ENCODE results near the gene IGFBP5.

- PRO-cap, result bidirectional peak, plus-strand start at chr2:216695677, minus-strand start at chr2:216695533
- RRBS, result 5% methylated on average over 4 of the region's 28 CpGs
Observed at GRCh38 chr2:216695173-216696019, at the start of gene IGFBP5. IGFBP5 (minus strand) TSS chr2:216695549.

GRCh38 chr2:216829190-216829714 lies 30.6 kb downstream of the TNP1 start:
- PRO-cap, result no peak
- RRBS, result no CpG with 5 or more reads among the region's 6 CpGs

GRCh38 chr2:216850020-216850551 lies 9.8 kb downstream of the TNP1 start:
- PRO-cap, result no peak
- RRBS, result 67% methylated on average over 3 of the region's 12 CpGs

DNA sequence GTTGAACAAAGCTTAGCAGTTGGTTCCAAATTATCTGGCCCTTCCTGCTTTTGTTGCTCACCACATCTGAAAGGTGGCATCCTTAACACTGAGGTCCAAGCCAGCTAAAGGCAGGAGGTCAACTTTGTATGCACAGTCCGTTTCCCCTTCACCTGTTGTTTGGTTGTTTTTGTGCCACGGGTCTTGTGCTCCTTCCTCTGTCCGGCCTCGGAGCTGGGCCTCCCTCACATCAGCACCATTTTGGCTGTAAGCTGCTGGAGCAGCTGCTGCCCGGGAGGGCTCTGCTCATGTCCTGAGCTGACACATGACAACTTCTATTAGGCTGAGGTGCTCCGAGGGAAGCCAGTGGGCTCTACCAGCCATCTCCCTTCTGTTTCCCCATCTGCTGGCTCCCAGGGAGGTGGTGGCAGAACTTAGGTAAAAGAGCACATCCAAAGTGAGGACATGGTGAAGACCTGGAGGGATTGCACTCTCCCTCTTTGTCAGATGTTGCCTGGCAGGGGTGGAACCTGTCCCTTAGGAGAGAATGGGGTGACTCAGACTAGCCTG lies 49.6 kb upstream of the TNP1 start:
- PRO-cap, result no peak
- RRBS, result no CpG with 5 or more reads among the region's 6 CpGs

DNA sequence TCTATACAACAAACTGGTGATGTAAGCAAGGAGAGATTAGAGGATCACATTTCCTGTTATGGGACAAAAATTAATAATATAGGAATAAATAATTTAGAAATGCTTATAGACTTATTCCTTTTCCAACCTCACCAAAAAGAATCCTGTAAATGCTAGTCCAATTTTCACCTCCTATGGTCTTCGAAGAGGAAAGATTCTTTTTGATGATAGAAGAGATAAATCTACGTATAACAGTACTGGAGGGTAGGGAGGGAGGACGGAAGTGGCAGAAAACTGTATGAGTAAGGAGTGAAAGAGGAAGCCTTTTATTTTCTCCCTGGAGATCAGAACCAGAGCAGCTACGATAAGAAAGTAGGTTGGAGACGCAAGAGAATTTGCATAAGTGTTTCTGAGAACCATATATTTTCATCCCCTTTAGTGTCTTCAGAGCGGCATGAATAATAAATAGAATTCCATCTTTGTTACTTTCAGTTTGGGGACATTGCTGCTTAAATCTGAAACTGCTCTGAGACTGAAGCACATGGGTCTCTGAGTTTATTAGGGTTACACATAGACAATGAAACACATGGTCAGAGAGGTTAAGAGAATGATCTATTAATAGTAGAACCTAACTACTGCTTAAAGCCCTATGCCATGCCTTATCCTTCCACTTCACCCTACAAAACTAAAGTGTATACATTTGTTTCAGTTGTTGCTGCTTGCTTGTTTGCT lies 230.1 kb upstream of the TNP1 start:
- PRO-cap, result no peak
- RRBS, result no CpG with 5 or more reads among the region's 6 CpGs

DNA sequence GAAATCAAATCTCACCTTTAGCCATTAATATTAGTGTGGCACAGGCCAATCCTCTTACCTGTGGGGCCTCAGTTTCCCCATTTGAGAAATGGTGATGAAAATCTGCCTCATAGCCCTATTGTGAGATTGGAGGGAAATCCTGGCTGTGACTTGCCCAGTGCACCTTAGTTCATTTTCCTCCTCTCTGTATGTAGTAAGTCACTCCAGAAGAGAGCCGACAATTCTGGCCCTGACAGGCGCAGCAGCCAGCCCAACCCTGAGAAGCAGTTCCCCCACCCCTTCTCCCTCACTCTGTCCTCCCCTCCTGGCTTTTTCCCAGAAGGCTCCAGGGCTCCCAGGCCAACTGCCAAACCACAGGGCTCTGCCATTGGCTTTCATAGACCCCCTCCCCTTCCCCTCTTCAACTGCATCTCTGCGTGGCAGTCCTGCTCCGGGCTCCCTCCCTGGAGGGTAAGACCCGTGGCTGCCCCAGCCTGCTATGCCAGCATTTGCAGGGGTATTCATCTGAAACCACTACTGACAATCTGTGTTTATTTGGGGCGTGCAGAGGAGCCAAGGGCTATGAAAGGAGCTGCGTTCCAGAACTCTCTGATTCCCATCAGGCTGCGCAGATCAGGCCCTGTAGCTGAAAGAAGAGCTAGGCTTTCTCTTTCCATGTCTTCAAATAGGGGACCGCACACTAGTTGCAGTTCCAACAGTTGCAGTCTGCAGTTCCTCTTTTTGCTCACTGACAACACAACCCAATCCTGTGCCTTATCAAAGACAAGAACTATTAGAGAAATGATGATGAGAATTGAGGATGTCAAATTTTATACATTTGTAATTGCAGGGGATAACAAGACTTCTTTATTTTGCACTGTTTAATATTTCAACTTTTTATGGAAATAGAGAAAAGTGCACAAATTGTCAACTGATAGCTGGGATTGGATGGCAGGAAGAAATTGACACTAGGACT lies 388.6 kb upstream of the TNP1 start:
- PRO-cap, result bidirectional peak, plus-strand start at position 546 of the sequence, minus-strand start at position 293 of the sequence
- RRBS, result no CpG with 5 or more reads among the region's 9 CpGs

DNA sequence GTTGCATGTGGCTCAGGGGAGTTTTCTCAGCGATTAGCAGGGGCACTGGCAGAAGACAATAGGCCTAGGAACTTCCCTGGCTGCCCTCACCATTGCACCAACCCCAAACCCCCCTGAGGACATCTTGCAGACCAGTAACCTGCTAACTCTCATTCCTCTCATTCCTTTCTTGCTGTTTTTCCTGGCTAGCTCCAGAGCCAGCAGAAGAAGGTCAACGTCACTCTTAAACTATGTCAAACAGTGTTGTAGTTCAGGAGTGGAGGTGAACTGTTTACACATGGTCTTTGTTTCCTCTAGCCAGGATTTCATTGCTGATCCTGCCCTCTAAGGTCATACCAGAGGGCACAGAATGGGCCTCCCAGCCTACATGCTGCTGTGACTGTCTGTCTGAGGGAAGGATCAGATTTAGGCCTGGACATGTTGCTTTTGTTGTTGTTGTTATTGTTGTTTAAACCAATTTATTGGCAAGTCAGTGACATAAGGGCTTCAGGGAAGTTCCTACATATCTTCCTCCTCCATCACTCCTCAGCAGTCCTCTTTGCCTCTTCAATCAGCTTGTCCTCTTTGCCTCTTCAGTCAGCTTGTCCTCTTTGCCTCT lies 471.8 kb upstream of the TNP1 start:
- PRO-cap, result no peak
- RRBS, result no CpG with 5 or more reads among the region's 2 CpGs

DNA sequence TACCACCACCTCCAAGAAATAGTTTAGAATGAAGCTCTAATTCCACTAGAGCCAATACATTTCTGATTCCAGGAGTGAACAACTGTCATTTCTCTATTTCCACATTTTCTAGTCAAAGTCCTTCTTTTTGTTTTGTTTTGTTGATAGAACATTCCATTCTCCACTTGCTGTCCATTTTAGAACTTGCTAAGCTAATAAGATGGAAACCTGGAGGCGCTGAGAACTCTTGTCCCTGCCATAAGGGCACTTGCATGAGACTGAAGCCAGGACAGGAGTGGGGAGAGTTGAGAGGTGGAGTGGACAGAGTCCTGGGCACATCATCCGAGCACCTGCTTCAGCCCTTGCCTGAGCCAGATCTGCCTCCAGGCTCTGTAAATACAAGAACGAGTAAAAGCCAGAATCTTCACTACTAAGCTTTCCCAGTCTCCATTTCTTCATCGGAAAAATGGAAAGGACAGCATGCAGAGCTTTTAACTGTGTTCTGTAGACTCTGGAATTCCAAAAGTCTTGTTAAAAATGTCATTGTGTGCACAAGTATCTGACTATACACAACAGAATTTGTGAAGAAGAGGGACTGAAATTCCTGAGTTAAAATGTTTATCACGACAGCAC lies 498.0 kb upstream of the TNP1 start:
- PRO-cap, result no peak
- RRBS, result no CpG with 5 or more reads among the region's 5 CpGs

- PRO-cap, result no peak
- RRBS, result no CpG with 5 or more reads among the region's 4 CpGs
Observed at GRCh38 chr2:217555457-217555743, 447.4 kb downstream of the TNS1 start.

GRCh38 chr2:217555744-217555920 lies 447.2 kb downstream of the TNS1 start:
- PRO-cap, result no peak

GRCh38 chr2:217842013-217842824 lies 160.6 kb downstream of the TNS1 start:
- PRO-cap, result unidirectional peak, minus-strand start at chr2:217842116
- RRBS, result no CpG with 5 or more reads among the region's 5 CpGs

GRCh38 chr2:217854596-217854959 lies 148.2 kb downstream of the TNS1 start:
- PRO-cap, result no peak
- RRBS, result no CpG with 5 or more reads among the region's 3 CpGs

- PRO-cap, result no peak
- RRBS, result no CpG with 5 or more reads among the region's 9 CpGs
Observed at GRCh38 chr2:217857582-217858105, 145.2 kb downstream of the TNS1 start.

- PRO-cap, result unidirectional peak, plus-strand start at chr2:217918894
- RRBS, result no CpG with 5 or more reads among the region's 31 CpGs
Observed at GRCh38 chr2:217917910-217919137, 84.5 kb downstream of the TNS1 start.

DNA sequence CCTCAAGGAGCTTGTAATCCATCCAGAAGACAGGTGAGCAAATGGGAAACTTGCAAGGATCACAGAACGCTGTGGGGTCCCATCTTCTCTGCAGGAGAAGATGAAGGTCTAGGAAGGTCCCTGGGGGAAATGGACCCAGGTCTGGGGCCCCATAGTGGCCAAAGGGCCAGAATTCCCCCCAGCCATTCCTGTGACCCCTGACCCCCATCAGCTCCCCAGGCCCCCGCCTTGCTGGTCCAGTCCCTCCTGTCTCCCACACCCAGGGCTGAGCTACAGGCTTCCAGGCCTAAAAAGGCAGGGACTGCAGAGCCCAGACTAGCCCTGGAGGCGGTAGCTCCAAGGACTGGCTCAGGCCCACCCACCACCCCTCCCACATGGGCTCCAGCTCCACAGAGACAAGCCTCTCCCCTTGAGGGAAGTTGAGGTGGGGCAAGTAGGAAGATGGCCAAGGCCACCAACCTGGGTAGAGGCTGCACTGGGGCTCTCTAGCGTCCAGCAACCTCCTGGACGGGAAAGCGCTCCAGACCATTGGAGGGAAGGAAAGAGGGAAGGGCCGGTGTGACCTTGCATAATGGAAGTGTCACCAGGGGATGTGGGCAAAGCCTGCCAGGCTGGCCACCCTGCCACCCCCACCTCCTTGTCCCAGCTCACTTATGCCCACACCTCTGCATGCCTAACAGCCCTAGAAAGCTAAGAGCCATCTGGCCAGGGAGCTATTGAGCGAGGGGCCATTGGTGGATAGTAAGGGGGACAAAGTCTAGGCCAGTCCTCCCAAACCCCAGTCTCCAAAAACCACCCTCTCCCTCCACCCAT lies 63.1 kb downstream of the TNS1 start:
- PRO-cap, result bidirectional peak, plus-strand start at position 436 of the sequence, minus-strand start at position 264 of the sequence
- RRBS, result no CpG with 5 or more reads among the region's 8 CpGs

DNA sequence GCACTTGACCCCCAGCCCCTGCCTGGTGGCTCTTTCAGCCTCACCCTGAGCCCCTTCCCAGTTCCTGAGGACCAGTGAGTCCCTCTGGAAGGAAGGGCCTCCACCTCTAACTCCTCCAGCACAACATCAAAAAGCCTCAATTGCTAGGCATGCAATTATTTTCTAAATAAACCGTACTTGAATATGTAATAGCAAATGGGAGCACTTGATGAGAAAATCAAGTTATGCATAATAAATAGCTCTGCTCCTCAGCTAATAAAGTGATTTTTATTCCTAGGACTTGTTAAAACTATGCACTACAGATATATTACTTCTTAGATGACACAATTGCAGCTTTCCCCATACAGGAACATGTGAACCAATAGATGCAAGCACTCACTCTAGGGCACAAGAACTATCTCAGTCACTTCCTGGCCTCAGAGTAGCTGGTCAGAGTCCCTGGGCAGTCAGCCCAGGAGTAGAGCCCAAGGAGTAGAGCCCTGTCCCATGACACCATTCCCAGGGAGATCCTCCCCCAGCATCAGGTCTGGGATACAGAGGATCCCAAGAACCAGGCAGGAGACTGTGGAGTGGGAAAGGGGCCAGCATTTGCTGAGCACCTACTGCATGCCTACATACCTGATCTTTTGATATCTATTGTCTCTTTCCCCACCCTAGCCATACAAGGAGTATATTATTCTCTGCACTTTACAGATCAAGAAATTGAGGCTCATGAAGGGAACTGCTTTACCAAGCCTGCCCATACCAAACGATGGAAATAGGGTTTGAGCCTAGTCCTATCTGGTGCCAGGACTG lies 2.7 kb downstream of the TNS1 start:
- PRO-cap, result no peak
- RRBS, result no CpG with 5 or more reads among the region's 2 CpGs

GRCh38 chr2:218064939-218065507 lies 4.0 kb upstream of the RUFY4 start:
- PRO-cap, result no peak
- RRBS, result no CpG with 5 or more reads among the region's 10 CpGs

DNA sequence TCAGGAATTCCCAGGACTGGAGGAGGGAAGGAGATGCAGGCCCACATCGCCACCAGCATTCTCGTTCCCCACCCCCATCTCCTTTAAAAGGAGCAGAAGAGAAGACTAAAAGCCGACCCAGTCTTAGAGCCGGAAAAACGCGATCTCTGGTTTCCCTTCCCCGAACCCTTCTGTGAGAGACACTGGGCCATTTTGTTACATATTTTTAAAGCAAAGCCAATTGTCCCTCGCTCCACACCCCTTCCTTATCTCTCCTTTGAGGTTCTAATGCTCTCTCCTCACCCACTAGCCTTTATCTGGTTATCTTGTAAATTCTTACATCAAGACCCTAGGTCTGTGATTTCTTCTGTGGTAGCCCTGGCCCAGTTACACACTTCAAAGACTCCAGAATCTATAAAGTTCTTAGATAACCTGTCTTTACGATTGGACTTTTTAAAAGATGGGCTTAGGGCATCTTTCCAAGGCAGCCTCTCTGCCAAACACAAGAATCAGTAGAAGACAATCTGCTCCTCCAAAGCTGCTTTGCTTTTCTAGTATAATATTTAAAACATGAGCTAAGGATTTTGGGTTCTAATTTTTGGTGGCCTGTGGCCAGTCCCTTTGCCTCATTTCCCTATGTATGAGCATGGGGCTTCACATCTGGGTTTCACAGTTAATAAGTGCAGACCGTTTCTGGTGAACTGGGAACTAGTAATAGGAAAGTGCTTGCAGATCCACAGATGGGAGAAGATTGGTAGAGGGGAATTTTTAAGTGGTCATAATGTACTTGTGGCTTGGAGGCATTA lies 1.2 kb downstream of the ARPC2 start:
- PRO-cap, result bidirectional peak, plus-strand start at position 115 of the sequence, minus-strand start at position 85 of the sequence
- RRBS, result no CpG with 5 or more reads among the region's 10 CpGs

DNA sequence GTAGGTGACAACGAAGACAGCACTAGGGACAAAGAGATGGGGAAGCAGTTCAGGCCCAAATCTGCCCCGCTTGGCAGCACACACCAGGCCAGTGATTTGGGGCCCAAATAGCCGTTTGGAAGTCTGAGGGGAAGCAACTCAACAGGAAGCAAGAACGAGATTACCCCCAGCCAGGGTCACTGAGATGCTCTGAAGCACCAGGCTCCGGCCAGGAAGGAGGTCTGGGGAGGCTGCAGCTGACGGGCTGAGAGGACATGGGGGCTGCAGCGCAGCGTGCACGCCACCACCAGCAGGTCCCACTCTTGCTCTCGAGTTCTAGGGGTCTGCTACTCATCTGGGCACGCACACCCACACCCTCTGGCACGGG lies 8.2 kb downstream of the PNKD start:
- PRO-cap, result no peak
- RRBS, result no CpG with 5 or more reads among the region's 12 CpGs

GRCh38 chr2:218323668-218324595 lies 31.6 kb upstream of the TMBIM1 start:
- PRO-cap, result bidirectional peak, plus-strand start at chr2:218324180, minus-strand start at chr2:218324040
- RRBS, result no CpG with 5 or more reads among the region's 20 CpGs

Measured in kidney (tissue), 2 donors.